HT-29 (cell line): ENCODE results near the gene PON2.

DNA sequence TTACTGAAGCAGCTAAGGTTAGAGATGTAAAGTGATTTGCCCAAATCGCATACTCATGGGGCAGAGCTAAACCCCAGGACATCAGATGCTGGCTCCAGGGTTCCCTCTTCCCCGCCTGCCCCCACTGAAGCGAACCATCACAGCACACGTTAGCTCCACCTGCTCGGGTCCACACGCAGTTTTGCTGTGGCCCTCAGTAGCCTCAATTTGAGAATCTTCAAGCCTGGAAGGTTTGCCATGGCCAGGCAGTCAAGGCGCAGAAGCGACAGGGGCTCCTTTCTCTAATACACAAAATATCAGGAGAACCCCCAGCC, 619 bp downstream of the PON1 start:
- RAMPAGE, long total RNA, result no peak

DNA sequence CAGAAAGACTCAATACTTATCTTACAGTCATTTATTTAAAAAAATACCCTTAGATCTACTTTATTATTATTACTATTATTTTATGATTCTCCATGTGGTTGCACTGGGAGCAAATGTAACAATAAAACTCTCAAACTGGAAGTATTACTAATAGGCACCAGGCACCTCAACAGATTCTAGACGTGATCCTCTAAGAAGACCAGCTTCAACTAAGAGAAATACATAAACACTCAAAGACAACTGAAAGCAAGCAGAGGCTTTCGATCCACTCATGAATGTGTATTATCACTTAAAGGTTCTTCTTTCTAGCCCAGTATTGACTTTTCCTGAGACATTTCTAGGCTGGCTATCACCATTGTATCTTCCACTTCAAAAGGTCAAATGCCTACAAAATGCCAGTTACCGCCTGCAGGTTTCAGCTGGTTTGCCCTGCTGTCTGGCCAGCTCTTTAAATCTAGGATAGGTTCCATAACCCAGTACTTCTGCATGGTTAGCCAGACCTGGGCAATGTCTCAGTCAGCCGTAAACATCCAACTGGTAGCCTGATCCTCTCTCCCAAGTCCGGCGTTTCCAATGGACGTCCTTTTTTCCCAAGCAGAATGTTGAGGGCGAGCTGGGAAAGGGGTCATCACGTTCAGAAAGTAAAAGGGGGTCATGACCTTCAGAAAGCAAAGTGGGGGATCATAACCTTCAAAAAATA, 664 bp downstream of the PON3 start:
- RAMPAGE, long total RNA, result no peak

DNA sequence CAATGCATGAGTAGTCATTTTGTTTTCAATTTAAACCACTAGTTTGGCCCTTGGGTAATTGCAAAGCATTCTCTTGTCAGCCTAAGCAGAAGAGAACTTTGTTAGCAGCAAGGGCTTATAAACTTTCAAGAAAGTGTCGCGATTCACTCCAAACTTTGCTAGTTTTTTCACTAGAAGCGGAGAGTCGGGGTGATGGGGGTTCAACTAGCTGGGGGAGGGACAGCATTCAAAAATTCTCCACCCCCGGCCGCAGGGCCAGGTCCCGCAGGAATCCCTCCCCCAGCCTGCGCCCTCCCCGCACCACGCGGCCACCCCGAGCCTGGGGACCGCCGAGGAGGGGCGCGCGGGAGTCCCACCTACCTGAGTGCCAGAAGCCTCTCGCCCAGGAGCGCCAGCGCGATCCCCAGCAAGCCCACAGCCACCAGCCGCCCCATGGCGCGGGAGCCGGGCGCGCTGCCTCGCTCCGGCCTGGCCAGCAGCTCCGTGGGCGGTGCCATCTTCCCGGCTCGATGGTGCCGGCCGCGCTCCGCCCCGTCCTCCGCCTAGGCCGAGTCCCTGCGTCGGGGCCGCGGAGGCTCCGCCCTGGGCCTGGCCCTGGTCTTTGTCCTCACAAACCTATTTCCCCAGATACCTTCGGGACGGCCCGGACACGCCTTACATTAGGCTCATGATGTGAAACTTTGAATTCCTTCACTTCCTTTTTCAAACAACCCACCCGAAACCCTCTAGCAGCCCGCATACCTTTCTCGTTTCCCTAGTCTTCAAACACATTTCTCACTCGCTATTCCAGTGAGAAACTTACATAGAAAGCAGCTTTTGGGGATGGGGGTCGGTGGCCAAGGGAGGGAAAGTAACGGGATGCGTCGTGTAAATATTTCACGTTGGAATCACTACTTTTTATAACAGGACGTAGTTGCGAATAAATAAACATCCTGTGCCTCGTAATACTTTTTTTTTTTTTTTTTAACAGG, at the start of gene PON2:
PON2 (minus strand) TSS at position 511 of the 971 bp plus-strand sequence.
- RAMPAGE, long total RNA, result start-site peak on the minus strand centred at position 487 of the sequence, 74 bp wide, 278 and 416 reads in 2 replicates

DNA sequence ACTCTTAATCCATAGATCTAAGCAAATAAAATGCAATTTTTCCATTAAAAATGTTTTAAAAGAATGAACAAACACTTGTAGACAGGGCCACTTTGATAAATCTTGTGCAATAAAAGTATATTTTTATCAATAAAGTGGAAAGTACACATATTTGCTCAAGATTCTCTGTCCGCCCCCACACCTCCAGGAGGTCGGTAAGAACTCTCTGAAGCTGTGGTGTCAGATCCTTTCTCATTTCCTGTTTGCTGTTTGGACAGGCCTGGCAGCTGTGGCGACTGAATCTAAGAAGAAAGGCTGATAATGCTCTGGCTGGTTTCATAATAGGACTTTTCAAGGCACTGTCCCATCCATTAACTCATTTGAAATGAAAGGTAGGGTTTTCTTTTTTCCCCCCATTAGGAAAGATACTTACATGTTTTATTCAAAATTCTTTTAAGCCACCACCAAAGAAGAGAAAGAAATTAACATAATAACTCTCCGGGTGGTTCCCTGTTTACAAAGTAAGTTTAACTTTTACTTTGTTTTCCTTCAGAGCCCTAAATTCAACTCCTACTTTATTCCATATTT, 15.2 kb upstream of the ASB4 start:
- RAMPAGE, long total RNA, result no peak

GRCh38 chr7:95473238-95473875, 12.4 kb upstream of the ASB4 start:
- RAMPAGE, long total RNA, result no peak

- RAMPAGE, long total RNA, result no peak
Observed at GRCh38 chr7:95585120-95585839, 11.0 kb downstream of the PDK4 start.

DNA sequence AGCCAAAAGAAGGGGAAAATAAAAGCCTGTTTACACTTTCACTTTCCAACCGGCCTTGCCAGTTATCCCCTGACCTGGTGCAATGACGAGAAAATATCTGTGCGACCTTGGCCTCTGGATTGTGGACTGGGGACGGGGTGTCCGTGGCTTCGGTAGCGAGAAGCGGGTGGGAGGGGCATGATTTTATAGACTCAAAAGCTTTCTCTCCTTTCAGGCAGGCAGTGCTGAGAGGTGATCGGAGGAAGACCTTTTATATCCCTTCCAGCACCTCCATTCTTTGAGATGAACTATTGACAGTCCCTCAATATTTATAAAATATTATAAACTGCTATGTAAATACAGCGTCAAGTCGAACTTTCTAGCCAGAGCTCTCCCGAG, 144.7 kb downstream of the DYNC1I1 start:
- RAMPAGE, long total RNA, result no peak

DNA sequence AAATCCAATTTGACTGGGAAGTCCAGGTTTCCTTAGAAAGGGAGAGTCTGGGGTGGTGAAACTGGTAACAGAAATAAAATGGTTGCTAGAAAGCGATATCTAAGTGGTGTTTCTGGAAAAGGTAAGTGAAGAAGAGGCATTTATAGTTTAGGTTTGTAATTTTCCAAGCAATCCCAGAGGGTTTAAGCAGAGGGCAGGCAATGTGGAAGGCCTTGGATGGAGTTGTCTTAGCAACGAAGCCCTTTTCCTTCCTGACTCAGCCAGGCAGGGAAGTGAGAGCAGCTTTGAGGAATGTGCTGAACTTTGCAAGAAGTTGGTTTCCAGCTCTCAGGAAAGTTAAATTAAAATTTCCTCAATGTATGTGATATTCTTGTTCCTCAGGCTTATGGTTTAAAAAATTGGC, 66.7 kb upstream of the SLC25A13 start:
- RAMPAGE, long total RNA, result no peak

- RAMPAGE, long total RNA, result no peak
Observed at GRCh38 chr7:96415556-96415995, 93.7 kb upstream of the SLC25A13 start.

DNA sequence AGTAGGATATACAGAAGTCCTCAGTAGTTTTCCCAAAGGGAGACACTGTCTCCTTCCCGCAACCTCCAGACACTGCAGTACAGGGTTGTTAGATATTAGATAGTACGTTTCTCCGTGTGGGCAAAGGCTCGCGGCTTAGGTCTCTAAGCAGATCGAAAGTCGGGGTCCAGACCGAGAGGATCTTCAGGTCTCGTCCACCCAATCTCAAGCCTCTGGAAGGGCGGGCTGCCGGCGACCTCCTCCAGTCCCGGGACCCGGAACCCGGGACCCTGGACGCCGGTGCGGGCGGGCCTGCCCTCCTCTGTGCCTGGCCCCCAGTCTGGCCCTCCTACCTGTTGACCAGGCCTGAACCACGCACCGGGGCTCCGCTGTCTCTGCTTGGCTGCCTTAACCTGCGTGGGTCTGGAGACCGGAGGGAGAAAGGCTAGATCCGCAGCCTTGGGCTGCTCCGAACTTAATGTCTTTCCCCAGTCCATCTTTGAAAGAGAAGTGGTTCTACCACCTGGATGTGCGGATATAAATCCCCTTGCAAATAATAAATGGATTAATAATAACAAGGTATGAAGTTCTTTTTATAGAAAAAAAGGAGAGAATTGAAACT, 1.4 kb upstream of the DLX6 start:
- RAMPAGE, long total RNA, result no peak

DNA sequence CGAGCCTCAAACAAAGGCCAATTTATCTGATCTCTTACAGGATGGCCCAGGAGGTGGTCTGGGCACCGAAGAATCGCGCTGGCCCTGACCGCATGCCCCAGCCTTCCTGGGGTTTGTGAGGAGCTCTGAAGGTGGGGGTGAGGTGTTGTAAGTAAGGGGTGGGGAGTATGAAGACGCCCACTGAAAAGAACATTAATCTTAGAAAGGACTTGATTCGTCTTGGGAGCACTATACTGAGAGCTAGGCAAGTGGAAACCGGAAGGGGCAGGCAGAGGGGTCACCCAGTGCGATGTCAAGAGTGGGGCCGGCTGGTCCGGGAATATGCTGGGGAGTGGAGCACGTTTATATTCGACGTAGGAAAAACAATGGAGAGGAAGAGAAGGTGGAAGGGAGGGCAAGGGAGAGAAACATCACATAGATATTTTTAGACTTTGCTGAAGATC, 7.2 kb downstream of the DLX5 start:
- RAMPAGE, long total RNA, result no peak

DNA sequence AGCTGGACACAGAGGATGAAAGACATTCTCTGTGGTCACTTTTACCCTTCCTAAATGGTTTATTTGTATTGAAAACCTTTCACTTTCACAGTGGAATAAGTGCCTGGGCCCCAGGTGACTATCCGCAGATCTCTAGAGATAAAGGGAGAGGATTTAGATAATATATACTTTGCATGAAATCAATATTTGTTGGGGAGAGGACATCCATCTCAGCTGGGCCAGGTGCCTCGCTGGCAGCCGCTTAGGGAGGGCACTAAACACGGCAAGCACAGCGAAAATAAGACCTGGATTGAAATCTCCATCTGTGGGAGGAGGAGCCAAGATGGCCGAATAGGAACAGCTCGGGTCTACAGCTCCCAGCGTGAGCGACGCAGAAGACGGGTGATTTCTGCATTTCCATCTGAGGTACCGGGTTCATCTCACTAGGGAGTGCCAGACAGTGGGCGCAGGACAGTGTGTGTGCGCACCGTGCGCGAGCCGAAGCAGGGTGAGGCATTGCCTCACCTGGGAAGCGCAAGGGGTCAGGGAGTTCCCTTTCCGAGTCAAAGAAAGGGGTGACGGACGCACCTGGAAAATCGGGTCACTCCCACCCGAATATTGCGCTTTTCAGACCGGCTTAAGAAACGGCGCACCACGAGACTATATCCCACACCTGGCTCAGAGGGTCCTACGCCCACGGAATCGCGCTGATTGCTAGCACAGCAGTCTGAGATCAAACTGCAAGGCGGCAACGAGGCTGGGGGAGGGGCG, 118.4 kb upstream of the TAC1 start:
- RAMPAGE, long total RNA, result no peak

DNA sequence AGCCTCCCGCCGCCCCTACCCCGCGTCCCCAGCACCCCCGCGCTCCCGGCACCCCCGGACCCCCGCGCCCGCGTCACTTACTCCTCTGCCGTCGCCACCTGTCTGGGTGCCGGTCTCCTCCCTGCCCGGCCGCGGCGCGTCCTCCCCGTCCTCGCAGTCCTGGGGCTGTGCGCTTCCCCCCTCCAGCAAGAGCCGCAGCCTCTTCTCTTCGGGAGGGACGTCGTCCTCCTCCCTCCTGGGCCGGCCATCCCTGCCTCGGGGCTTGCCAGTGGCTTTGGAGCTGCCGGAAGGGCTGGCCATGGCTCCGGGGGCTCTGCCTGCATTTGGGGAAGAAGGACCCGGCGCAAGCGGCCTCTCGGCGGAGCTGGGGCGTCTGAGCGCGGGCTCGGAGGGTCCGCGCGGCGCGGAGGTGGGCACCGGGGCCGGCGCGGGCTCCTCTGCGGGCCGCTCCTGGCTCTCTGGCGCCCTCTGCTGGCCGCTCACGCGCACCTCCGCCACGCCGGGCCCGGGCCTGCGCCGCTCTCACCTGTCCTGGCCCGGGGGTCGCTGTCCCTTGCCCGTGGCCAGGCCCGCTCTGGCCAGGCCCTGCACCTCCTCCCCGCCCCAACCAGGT, 55.9 kb upstream of the ASNS start:
- RAMPAGE, long total RNA, result no peak

GRCh38 chr7:98057960-98058527, 48.6 kb upstream of the LMTK2 start:
- RAMPAGE, long total RNA, result no peak

DNA sequence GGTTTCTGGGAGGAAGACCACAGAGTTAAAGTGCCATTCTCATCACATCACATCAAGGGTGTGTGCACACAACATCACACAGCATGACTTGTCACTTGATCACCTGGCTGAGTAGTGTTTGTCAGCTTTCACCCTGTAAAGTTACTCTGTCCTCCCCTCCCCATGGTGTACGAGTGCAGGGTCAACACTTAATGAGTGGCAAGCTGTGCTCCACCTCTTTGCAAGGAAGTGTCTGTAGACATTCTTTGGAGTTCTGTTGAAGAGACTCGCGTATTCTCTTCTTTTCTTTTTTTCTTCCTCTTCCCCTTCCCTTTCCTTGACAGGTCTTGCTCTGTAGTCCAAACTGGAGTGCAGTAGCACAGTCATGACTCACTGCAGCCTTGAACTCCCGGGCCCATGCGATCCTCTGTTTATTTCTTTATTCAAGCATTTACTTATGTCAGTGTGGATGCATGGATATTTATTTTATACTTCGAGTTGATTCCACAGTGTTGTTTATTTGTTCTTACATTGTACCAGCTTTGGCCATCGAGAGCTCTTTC, 10.4 kb downstream of the LMTK2 start:
- RAMPAGE, long total RNA, result no peak

GRCh38 chr7:98286645-98287004, 5.1 kb downstream of the BRI3 start:
- RAMPAGE, long total RNA, result no peak

DNA sequence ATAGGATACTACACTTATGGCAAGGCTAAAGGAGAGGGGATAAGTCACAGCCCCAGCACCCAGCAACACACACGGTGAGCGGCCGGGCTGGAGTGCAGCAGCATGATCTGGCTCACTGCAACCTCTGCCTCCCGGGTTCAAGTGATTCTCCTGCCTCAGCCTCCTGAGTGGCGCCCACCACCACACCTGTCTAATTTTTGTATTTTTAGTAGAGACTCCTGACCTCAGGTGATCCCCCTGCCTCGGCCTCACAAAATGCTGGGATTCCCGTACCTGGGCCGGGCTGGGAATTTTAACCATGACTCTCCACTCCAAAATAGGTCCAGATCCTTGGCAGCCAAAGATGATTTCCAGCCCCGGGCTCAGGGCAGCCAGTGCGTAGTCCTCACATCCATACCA, 10.7 kb downstream of the BRI3 start:
- RAMPAGE, long total RNA, result no peak

- RAMPAGE, long total RNA, result no peak
Observed at GRCh38 chr7:98418330-98419493, 17.8 kb upstream of the BAIAP2L1 start.

DNA sequence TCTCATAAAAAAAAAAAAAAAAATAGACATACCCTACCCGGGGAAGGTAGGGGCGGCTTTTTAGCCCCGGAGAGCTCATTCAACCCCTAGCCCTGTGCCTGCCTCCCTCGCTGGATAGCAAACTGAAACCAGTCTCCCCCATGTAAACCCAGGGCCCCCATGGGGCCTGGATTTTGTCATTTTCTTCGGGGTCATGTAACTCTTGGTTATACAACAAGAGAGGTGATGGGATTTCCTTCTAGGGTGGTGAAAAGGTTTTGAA, 18.8 kb upstream of the BAIAP2L1 start:
- RAMPAGE, long total RNA, result no peak

DNA sequence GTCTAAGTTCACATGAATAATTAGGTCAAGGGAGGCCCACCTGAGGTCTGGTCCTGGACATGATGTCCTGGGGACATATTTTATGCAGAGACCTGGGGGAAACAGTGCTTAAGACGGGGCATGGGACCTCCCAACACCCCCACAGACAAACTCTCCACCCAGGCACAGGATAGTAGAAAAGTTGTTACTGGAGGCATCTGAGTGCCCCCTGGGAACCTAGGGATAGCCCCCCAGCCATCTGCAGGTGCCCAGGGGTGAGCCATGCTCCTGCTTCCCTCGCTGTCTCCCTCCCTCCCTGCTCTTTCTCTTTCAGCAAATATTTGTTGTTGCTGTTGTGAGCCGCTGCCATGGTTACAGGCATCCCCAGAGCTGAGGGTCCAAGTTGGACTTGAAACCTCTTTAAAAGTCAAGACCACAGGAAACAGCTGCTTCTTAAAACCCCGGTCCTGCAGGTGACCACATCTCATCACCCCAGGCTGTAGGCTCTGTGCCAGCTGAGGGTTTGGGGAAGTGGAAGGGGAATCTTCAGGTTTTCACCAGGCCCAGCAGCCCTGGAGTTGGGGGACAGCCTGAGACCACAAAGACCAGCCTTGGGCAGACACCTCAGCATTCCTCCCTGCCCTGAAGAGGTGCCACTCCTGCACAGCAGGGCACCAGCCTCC, 24.4 kb downstream of the NPTX2 start:
- RAMPAGE, long total RNA, result no peak